Myometrial cell (primary cell): Measurements from ENCODE around the gene OR6J1.

DNA sequence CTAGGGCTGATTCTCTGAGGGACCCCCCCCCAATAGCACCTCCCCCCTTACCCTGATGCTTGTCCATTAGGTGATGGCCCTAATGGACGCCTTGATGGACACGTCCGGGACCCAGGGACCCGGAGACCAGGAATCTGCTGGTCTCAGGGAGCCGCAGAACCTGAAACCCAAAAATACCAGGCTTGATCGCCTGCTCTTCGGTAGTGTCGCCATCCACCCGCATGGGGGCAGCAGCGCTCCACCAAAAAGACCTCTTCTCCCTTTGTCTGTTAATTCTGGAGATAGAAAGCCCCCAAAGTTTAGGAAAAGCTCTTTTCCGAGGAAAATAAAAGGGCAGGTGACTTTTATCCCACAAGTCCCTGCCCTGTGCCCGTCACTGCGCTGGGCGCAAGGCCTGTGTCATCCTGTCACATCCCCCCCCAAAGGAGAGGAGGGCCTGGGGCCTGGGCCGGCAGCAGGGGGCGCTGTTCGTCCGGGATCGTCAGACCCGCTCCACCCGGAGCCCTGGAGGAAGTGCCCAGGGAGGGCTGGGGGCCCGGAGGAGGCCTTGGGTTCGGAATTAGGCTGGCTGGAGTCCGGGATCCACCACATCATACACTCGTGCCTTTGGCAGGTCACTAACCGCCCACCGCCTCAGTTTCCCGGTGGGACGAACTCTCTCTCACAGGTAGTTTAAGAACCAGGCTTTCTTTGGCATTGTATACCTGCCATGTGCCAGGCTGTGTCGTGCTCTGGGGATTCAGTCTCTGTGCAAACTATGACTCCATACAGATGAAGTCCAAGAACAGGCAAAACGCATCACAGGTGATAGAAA is 31.9 kb downstream of the DAD1 start:
- RAMPAGE, long total RNA, result no peak

DNA sequence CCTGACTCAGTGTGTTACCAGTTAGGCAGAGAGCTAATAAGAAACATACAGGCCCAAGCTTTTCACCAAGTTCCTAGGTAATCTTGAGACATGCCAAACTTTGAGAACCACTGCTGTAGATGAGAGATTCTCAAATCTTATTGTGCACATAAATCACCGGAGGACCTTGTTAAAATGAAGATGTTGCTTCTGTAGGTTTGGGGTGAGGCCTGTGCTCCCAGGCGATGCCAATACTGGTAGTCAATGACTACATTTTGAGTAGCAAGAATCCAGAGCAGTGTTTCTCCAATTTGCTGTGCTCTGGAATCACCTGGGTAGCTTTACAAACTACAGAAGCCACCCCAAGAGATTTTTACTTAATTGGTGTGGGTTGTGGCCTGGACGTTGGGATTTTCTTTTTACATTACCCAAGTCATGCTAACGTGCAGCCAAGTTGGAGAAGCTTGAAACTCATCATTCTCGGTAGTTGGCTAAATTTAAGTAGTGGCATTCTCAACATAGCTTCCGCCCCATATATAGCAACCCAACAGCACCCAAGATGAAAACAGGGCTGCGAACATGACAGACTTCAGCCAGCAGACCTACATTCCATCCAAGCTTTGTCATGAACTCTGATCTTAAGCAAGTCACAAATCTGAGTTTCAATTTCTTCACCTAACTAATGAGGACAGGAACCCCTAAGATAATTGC is 25.1 kb downstream of the DAD1 start:
- RAMPAGE, long total RNA, result no peak

DNA sequence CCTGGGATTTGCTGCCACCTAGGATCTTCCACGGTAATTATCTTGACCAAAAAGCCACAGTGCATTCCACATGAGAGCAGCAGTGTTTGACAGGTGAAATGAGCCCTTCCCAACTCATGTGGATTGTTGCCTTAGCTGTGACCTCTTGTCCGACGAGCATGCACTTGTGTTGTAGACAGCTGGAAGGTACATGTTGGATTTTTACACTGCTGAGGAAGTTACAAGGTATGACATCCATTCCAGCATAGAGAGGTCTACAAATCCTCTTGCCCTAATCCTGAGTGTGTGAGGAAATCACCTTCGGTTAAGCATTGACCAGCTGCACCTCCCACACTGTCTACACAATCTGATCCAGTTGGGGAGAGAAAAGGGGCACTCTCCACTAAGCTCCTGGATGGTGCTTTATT is at the start of gene OR6J1:
Gene OR6J1 (minus strand): TSS at position 209 of the 407 bp plus-strand sequence.
- RAMPAGE, long total RNA, result no peak

DNA sequence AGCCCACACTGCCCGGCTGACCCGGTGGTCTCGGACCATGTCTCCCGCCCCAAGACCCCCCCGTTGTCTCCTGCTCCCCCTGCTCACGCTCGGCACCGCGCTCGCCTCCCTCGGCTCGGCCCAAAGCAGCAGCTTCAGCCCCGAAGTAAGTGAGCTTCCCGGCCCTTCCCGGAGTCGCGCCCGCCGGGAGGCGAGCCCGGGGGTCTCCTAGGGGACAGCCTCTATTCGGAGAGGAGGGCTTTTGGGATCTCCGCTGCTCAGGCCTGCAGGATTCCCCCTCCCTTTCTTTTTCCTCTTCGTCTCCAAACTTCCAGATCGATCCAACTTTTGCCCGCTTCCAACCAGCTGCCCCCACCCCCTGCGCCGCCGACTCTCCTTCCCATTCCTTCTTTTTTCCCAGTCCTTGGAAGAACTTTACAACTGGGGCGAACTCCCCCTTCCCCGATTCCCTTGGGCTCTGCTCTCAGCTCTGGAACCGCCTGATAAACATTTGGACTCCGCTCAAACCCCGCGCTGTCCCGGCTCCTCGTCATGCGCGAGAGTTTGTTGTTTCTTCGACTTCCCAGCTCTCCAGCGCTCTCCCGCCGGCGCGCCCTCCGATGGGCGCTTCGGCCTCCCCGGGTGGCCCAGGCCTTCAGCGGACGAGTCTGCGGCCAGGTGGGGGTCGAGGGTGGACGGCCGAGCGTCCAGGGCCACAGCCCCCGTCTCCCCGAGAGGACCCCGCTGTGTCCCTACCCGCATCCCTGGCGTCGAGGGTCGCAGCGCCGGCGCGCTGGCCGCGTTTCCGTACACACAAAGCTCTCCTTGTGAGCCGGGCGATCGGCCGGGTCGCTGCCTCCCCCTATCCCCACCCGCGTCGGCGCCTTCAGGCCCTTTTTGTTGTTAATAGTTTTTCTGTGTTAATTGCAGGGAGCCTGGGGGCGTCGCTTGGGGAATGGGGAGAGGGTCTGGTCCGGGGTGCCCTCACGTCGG is 682 bp downstream of the MMP14 start:
- RAMPAGE, long total RNA, result no peak

DNA sequence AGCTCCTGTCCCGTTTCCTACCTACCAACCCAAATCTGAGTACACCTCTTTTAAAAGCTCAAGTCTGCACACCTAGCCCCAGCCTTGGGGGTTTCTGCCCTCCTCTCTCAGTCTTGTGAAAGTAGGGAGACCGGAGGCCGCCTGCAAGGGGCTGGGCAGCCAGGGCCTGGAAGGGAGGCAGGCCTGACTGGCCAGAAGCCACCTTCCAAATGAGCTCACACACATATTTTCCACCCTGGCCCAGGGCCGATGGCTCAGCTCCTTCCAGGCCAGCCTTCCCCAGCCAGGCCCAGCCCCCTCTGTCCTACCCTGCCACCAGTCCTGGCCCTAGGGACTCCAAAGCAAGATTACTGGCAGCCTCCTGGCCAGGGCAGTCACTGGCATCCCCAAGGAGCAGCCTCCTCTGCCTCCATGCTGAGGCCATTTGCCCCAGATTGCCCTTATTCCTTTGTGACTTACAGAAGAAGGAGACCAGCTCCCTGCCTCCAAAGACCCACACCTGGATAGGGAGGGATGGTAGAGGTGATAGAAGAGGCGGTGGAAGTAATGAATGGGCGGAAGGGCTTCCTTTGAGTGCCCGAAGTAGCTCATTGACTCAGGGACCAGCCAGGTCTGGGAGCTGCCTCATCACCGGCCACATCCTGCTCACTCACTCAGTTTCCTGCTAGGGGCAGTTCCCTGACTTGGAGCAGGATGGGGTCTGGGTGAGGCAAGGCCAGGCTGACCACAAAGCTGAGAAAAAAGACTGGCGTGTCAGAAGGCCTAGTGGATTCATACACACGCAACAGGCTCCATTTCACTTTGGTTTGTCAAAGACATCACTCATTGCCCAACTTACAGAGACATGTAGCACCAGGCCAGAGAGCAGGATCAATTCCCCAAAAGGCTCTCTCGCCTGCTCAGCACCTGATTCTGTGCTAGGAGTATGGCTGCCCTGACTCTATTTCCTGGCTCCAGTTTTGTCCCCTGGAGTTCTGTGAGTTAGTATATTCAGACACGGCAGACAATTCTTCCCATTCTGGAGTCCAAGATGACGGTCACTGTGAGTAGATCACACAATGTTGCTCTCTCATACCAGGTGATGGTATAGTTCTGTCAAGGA is 14.9 kb downstream of the MMP14 start:
- RAMPAGE, long total RNA, result no peak

GRCh38 chr14:22853528-22853714 is 17.0 kb downstream of the MMP14 start:
- RAMPAGE, long total RNA, result no peak

DNA sequence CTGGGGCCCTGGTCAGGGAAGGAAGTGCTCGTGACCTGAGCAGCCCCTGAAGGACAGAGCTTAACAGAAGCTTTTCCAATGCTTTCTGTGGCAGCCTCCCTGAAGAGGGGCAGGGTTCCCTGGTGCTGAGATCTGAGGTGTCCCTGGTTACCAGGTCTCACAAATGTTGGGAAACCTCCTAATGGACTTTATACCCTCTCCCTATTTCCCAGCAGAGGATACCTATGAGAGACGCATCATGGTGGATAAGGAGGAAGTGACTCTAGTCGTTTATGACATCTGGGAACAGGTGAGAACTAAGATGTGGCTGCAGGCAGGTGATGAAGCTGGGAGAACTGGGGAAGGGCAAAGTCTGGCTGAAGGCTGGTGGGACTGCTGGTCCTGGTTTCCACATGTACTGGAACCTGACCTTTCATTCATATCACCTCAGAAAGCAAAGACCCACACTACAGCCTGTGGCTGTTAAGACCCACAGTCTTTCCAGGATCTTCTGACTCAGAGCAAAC is 2.1 kb downstream of the REM2 start:
- RAMPAGE, long total RNA, result no peak

- RAMPAGE, long total RNA, result no peak
Measured at GRCh38 chr14:23121295-23121886, 2.3 kb upstream of the CEBPE start.

DNA sequence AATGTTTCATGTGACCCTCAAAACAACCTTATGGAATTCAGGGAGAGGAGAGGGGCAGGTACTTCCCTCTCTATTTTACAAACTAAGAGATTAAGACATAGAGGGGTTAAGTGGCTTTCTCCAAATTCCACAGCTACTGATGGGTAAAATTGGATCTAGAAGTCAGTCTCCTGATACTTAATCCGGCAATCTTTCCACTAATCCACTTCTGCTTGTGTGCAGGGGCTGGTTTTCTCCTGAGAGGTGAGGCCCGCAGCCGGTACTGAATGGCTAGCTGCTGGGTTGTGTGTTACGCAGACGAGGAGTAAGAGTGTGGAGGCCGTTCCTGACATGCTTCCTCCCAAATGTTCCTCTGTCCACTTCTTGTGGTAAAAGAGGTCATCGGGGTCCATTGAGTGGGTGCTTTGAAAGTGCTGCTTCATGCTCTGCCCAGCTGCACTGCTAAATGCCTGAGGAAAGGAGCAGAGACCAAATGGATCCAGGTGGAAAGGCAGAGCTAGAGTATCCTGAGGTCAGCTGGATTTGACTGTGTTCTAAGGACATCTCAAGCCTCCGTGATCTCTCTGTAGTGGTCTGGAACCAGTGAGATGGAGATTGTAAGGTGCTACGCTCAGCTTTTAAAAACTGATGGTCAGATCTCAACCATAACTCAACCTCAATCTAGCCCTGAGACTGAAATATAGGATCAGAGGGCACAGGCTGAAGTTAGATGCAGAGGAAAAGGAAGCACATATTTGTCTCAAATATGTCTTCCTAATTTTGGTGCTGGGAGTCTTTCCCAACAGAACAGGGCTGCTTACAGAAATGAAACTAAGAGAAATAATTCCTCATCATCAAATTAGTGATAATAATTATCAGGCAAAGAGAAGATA is 15.9 kb downstream of the SLC7A8 start:
- RAMPAGE, long total RNA, result no peak

DNA sequence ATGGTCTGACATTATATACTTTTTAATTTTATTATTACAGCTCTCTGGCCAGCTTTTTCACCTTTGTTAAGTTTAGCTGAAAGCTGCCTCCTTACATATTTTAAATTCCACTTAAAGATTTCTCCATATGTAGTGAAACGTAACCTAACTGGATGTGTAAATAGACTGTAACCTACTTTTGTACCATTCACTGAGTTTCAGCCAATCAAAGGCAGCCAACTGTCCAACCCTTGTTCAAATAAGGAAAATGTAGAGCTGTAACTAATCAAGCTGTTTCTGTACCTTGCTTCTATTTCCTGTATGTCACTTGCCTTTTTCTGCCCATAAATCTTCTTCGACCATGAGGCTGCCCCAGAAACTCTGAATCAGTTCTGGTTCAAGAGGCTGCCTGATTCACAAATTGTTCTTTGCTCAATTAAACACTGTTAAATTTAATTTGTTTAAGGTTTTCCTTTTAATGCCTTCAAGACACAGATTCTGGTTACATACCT is 6.3 kb downstream of the SLC7A8 start:
- RAMPAGE, long total RNA, result no peak

GRCh38 chr14:23308637-23309297 is 2.1 kb downstream of the BCL2L2 start:
- RAMPAGE, long total RNA, result no peak

DNA sequence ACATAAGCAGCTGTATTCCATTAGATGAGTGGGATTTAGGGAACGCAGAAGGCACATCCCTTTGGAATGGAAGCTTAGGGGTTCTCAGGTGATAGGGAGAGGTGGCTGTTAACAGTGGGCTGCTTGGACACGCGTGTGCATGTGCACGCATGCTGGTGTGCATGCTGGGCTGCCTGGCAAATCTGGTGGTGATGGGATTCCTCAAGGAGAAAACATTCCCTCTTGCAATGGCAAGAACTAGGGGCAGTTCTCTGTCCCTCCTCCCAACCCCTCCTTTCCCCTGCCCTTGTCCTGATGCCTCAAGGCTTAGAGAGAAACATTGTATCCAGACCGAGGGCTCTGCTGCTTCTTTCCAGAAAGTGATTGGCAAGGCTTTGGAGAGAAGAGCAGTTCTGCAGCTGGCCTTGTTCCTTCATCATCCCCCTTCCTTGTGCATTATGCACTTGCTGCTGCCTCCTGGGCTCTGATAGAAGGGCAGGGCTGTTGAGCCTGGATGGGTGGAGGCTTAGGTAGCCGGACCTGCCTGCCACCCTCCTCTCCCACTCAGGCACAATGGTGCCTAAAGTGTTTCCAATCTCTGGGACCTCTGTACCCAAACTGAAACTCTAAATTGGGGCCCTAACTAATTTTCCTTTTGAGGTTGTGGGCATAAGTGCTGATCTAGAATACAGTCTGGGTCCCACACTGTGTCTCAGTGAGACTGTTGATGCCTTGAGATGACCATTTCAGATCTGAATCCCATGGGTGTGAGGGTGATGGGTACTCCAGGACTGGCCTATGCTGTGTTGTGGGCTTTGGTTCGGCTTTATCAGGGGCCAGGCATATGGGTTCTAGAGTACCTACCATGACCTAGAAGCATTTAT is 2.9 kb downstream of the BCL2L2 start:
- RAMPAGE, long total RNA, result no peak

DNA sequence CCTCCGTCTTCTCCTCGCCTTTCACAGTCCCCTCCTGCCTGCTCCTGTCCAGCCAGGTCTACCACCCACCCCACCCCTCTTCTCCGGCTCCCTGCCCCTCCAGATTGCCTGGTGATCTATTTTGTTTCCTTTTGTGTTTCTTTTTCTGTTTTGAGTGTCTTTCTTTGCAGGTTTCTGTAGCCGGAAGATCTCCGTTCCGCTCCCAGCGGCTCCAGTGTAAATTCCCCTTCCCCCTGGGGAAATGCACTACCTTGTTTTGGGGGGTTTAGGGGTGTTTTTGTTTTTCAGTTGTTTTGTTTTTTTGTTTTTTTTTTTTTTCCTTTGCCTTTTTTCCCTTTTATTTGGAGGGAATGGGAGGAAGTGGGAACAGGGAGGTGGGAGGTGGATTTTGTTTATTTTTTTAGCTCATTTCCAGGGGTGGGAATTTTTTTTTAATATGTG is 4.5 kb downstream of the PABPN1 start:
- RAMPAGE, long total RNA, result no peak

DNA sequence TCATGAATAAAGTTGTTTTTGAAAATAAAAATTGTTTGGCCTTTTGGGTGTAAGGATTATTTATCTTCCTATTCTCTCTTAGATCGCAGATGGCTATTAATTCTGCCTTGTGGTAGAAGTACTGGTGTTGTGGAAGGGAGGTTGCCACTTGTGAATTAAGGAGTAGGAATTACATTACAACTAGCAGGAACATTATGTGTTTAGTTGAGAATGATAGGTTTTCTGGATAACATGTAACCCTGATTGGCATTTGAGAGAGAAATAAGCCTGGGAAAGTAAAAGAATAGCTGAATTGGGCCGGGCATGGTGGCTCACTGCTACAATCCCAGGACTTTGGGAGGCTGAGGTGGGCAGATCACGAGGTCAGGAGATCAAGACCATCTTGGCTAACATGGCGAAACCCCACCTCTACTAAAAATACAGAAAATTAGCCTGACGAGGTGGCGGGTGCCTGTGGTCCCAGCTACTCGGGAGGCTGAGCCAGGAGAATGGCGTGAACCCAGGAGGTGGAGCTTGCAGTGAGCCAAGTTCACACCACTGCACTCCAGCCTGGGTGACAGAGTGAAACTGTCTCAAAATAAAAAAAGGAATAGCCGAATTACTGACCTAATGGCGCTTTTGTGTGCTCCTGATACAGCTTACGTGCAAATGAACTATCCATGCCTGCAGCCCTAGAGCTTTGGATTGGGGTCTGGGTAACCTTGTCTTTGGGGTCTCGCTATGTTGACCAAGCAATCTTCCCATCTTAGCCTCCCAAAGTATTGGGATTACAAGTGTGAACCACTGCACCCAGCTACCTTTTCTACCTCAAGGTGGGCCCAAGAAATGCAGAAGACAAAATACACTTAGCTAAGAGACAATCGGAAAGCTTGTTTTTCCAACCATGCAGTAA is 5.1 kb downstream of the PABPN1 start:
- RAMPAGE, long total RNA, result no peak

GRCh38 chr14:23387976-23388476 is 11.2 kb downstream of the CMTM5 start:
- RAMPAGE, long total RNA, result no peak

- RAMPAGE, long total RNA, result no peak
Measured at GRCh38 chr14:23428197-23428828, 7.1 kb downstream of the MYH7 start.

- RAMPAGE, long total RNA, result no peak
Measured at GRCh38 chr14:23537078-23537737, 14.4 kb downstream of the ZFHX2 start.

GRCh38 chr14:23550486-23550774 is 1.1 kb downstream of the ZFHX2 start:
- RAMPAGE, long total RNA, result no peak

GRCh38 chr14:23559864-23560645 is 4.0 kb downstream of the THTPA start:
- RAMPAGE, long total RNA, result no peak

- RAMPAGE, long total RNA, result no peak
Measured at GRCh38 chr14:23572579-23573256, 5.1 kb upstream of the AP1G2 start.